Placental pericyte (primary cell): ENCODE data around the genes PPP2R5C and WDR20.

- CAGE, long polyA plus RNA, result no peak
Measured at GRCh38 chr14:100900176-100900789, 3.2 kb downstream of the RTL1 start.

GRCh38 chr14:101255379-101255923 is 351.9 kb upstream of the RTL1 start:
- CAGE, long polyA plus RNA, result no peak

DNA sequence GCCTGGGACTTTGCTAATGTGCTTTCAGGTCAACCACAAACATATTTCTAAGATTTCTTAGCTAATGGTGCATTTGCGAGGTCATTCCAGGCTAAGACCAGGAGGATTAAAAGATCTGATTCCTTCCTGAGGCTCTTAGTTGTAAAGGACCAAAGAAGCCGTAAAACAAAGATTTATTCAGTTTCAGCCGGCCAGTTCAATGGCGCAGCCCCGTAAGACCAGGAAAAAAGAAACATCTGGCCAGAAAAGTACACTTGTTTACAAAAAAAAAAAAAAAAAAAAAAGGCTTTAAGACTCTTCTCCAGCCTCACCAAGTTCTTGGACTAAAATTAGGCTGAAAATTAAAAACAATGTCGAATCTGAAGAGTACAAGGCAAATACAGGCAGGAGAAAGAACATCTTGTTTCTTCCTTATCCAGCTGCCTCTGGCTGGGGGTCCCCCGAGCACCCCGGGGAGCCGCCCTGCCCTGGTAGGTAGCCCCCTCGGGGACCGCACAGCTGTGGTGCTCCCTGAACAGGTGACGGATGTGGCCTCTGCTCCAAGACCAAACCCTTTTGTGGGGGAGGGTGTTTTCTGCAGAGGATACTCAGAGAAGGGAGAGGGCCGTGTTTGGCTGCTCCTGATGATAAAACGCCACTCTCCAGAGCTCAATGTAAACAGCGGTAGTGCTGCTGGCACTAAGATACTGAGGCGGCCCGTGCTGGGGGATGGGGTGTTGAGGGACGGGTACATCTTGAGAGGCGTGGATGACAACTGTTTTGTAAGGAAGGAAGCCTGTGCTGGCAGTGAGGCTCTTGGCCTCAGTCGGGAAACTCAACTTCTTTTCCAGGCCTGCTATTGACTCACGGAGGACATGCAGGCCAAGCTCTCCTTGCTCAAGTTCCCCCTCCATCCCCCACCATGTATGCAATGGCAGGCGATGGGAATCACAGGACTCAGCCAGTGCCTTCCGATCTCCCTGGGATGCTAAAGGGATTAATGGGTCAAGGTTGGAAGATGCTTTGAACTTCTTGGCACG is 401.2 kb upstream of the PPP2R5C start:
- CAGE, long polyA plus RNA, result no peak

DNA sequence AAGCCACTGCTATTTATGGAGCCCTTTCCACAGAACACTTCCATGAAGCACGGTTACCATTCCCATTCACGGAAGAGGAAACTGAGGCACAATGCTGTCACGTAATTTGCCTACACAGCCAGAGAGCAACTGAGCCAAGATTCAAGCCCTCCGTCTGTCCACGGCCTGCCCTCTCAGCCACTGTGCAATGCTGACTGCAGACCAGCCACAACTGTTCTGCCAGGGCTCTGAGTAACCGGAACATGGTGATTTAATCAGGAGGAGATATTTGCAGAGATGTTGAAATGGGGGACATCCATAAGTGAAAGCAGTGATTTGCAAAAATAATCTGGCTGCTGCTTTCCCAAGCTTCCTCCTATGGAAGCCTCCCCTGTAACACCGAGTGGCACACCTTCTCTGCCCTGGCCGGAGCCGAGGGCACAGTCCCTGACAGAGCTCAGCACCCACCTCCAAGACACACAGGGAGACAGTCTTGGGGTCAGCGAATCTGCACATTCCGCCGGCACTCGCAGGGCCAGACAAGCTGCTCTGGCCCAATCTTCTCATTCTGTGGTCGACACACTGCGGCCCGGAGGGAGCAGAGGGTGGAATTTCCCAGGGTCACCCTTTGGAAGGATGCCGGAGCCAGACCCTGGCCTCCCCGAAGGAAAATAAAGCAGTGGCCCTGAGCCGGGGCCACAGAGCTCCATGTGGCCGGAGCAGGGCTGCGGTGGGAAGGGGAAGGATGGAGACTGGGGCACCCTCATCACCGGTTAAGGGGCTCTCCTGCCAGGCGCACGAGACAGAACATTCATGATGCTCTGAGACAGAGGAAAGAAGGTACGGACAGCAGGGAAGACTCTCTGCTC is 358.4 kb upstream of the PPP2R5C start:
- CAGE, long polyA plus RNA, result no peak

- CAGE, long polyA plus RNA, result no peak
Measured at GRCh38 chr14:101405741-101405960, 355.9 kb upstream of the PPP2R5C start.

- CAGE, long polyA plus RNA, result no peak
Measured at GRCh38 chr14:101526956-101527508, 234.5 kb upstream of the PPP2R5C start.

DNA sequence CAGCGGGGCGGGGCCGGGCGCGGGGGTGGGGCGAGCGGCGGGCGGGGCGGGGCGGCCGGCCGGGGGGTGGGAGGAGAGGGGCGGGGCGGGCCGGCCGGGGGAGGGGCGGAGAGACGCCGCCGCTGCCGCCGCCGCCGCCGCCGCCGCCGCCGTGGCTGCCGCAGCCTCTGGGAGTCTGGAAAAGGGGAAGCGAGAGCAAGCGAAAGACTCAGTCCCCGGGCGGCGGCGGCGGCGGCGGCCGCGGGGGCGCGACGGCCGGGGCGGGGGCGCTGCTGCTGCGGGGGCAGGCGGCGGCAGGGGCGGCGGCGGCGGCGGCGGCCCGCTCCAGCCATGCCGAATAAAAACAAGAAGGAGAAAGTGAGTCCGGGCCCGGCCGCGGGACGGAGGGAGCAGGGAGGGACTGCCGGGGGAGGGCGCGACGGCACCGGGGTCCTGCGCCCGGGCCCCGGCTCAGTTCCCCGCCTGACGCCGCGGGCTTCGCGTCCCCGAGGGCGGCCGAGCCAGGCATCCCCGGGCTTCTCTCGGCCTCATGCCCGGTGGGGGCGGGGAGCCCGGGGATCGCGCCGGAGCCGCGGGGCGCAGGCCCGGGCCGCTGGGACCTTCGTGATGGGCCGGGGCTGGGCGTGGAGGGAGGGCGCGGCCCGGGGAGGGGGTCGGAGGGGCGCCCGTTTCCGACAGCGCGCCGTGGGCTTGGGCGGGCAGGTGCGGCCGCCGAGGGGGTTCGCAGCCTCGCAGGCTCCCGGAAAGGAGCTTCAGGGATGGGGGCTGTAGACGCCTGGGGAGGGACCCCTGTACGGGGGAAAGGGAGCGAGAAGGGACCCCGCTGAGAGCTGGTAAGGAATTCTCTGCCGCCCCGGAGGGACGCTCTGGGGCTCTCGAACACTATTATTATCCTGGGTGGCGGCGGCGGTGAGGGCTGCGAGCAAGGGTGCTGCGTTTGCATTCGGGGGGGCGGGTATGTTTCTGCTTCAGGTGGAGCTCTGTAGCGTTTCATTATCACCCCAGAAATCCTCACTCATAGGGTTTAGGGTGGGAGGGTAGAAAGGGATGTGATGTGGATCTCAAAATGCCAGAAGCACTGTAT is at the start of gene PPP2R5C:
Gene PPP2R5C (plus strand): TSS at position 146 of the 1,084 bp plus-strand sequence.
- CAGE, long polyA plus RNA, result no peak

- CAGE, long polyA plus RNA, result no peak
Measured at GRCh38 chr14:101765970-101766749, 4.7 kb downstream of the PPP2R5C start.

- CAGE, long polyA plus RNA, result no peak
Measured at GRCh38 chr14:101807915-101808881, 46.7 kb downstream of the PPP2R5C start.

DNA sequence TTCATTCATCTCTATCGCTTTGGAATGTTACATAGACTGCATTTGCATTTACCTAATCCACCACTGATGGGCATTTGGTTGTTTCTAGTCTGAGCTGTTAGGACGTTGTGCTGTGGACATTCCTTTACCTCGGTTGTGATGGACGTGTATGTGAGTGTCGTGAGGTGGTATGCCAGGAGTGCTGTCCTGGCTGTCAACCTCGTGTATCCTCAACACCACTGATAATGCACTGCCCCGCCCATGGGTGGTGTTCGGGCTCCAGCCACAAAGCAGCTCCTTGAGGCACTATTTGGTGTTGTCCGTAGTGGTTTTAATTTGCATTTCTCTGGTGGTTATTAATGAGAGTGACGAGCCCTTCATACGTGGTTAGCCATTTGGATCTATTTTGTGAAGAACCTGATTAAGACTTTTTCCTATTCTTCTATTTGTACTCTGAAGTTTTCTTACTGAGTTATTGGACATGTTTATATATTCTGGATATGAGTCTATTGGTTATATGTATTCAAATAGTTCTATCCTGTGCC is 87.6 kb downstream of the PPP2R5C start:
- CAGE, long polyA plus RNA, result no peak

GRCh38 chr14:101849750-101849973 is 88.2 kb downstream of the PPP2R5C start:
- CAGE, long polyA plus RNA, result no peak

DNA sequence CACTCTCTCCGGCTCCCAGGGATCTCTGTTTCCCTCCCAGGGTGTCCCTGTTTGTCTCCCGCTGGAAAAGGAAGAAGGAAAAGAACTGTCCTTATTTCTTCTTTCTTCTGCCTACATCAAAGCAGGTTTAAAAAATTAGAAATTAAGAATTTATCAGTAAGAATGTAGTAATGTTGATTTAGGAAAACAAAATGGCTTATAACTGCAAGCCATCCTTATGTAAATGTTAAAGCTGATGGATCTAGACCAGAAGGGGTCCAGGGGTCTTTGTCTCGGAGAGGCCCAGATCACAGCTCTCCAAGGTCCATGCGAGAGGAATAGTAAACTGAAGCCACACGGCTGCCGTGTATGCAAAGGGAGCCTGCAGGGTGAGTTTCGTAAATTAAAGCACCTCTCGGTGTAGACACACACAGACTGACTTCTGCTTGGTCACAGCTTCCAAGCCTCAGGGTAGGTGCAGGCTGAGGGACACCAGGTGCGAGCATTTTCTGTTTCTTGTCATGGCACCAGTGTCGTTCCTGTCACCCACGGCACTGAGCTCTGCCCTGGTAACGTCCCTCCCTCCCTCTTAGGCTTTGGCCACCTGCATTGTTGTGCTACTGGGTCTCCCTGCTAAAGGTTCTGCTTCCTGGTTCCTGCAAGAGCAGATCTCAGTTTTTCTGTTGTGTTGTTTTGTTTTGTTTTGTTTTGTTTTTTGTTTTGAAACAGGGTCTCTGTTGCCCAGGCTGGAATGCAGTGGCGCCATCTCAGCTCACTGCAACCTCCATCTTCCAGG is 76.3 kb upstream of the DYNC1H1 start:
- CAGE, long polyA plus RNA, result no peak

DNA sequence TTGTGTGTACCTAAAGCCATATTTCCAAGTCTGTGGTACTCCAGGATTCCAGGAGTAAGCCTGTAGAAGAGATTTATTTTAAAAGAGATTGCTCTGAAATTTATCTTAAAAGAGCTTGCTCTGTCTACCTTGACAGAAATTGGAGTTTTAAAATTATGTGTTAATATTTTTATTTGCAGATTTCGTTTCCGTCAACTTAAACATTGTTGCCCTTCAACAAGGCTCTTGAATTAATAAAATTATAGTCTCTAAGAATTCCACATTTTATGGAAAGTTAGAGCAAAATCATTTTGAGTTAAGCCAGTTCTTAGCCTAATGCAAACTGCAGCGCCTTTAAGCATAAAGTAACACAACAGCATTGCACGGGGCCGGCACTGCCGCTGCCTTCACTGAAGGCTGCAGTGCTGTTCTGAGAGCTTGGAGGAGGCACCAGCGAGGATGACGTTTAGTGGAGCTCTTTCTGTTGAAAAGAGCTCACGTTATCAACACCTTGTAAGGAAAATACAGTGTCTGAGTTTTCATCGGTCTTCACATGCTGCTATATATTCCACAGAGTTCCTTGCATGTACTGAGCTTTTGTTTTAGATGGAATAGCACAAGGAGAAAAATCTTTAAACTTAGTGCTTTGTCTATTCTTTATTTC is 38.4 kb upstream of the DYNC1H1 start:
- CAGE, long polyA plus RNA, result no peak

GRCh38 chr14:101927724-101928336 is 36.5 kb upstream of the DYNC1H1 start:
- CAGE, long polyA plus RNA, result no peak

DNA sequence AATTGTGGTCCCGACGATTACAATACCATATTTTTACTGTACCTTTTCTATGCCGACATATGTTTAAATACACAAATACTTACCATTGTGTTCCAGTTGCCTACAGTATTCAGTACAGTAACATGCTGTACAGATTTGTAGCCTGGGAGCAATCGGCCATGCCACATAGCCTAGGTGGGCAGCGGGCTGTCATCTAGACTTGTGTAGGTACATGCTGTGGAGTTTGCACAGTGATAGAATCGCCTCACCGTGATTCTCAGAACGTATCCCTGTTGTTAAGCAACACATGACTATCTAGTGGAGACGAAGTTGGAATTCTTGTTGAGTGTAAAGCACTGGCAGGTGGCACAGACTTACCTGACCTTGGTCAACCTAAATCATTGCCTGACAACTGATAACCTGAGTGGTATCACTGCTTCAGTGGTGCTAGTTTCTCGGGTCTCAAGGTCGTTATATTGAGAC is 25.5 kb downstream of the DYNC1H1 start:
- CAGE, long polyA plus RNA, result no peak

DNA sequence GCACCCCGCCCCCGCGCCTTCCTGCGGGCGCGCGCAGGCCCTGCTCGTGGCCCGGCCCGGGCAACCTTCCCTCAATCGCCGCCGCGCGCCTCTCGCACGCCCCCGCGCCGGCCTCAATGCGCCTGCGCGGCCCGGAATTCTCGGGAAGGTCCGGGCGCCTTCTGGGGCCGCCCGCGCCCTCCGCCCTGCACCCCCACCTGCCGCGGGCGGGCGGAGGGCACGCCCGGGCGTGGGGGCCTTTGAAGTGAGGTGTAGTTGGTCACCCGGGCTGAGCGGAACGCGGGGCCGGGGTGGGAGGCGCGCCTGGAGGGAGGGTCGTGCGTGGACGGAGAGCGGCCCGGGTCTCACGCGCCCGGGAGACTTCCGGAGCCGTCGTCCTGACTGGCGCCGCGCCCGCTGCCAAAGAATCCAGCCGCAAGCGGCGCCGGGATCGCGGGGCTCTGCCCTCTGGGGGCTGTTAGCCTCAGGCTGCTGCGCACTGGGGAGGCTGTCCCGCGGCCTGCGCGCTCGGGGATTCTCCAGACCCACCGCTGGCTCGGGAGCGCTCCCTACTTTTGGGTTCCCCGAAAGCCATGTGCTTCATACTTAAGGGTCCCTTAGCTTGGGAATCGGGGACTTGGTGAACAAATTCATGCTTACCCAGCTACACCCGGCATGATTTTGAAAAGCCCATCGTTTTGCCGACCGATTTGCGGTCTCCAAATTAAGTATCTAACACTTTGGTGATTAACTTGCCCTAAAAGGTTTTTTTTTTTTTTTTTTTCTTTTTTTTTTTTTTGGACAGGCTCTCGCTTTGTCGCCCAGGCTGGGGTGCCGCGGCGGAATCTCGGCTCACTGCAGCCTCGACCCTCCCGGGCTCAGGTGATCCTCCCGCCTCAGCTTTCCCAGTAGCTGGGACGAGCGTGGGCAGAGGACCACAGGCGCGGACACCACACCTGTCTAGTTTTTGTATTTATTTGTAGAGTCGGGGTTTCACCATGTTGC is 636 bp upstream of the HSP90AA1 start:
- CAGE, long polyA plus RNA, result no peak

- CAGE, long polyA plus RNA, result start-site peak on the plus strand at chr14:102139882-102139914, 419 and 55 reads in 2 replicates
Measured at GRCh38 chr14:102138813-102140092, at the start of gene WDR20. Gene WDR20, plus strand, starts transcription at chr14:102139897.

- CAGE, long polyA plus RNA, result no peak
Measured at GRCh38 chr14:102279861-102280443, 25.0 kb downstream of the MOK start.

GRCh38 chr14:102497896-102498238 is 11.7 kb downstream of the ANKRD9 start:
- CAGE, long polyA plus RNA, result no peak

DNA sequence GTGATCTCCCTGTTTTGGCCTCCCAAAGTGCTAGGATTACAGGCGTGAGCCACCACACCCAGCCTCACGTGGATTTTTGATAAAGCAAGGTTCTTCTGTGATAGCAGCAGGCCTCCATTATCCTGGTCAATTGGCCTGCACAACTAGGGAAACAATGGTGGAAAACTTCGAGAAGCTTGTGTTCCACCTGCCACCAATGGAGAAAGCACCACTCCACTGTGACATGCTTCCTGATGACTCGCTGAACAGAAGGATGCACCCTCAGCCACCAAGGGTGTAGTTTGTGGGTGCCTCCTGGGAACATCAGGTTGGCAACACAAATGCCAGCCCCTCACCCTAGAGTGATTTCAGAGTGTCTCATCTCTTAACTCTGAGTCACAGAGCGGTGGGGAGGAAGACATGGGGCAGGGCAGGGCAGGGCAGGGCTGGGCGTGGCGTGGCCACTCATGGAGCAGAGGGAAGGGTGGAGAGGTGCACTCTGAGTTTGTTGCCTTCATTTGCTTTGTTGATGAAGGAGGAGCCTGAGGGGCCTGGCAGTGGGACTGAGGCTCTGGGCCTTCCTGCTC is 17.8 kb upstream of the ANKRD9 start:
- CAGE, long polyA plus RNA, result no peak